Caco-2 (cell line): ENCODE measurements around a stretch of chr14.

GRCh38 chr14:103124223-103124810, 1.1 kb downstream of the TNFAIP2 start:
- PRO-cap: no peak
- RRBS: no CpG with 5 or more reads among the region's 16 CpGs

DNA sequence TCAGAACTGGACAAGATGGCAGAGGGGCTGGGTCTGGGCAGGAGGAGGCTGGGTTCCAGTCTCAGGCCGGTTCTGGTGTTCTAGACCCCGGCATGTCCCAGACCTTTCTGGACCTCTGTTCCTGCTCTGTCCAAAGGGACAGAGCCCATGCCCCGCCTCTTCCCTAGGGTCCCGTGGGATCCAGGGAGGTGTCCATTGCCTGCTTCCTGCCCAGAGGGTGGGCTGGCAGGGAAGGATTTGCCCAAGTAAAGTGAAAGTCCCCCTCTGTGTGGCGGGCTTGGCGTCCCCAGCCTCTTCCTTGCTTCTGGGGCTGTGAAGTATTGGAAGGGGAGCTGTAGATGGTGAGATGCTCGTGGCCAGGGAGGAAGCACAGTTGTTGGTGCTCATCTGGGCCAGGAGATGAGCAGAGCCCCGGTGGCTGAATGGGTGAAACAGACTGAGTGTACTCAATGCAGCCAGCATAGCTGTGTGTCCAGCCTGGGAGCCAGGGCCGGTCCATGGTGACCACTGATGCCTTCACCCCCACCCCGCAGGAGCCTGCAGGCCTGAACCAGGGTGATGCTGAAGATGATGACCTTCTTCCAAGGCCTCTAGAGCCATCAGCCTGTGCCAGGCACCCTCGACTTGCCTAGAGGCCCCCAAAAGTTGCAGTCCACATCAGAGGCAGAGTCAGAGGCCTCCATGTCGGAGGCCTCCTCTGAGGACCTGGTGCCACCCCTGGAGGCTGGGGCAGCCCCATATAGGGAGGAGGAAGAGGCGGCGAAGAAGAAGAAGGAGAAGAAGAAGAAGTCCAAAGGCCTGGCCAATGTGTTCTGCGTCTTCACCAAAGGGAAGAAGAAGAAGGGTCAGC, 2.7 kb downstream of the TNFAIP2 start:
- PRO-cap: no peak
- RRBS: 94% methylated on average over 2 of the region's 15 CpGs

- PRO-cap: no peak
- RRBS: 7% methylated on average over 2 of the region's 20 CpGs
Measured at GRCh38 chr14:103127378-103127540, 4.0 kb downstream of the TNFAIP2 start.

GRCh38 chr14:103225091-103225603, 101.9 kb downstream of the TNFAIP2 start:
- PRO-cap: no peak
- RRBS: no CpG with 5 or more reads among the region's 20 CpGs

GRCh38 chr14:103225604-103225820, 102.3 kb downstream of the TNFAIP2 start:
- PRO-cap: no peak
- RRBS: no CpG with 5 or more reads among the region's 7 CpGs

- PRO-cap: no peak
- RRBS: no CpG with 5 or more reads among the region's 1 CpG
Measured at GRCh38 chr14:103395360-103395595, 10.1 kb downstream of the MARK3 start.

GRCh38 chr14:103512925-103513813, 9.5 kb downstream of the CKB start:
- PRO-cap: no peak
- RRBS: no CpG with 5 or more reads among the region's 15 CpGs

DNA sequence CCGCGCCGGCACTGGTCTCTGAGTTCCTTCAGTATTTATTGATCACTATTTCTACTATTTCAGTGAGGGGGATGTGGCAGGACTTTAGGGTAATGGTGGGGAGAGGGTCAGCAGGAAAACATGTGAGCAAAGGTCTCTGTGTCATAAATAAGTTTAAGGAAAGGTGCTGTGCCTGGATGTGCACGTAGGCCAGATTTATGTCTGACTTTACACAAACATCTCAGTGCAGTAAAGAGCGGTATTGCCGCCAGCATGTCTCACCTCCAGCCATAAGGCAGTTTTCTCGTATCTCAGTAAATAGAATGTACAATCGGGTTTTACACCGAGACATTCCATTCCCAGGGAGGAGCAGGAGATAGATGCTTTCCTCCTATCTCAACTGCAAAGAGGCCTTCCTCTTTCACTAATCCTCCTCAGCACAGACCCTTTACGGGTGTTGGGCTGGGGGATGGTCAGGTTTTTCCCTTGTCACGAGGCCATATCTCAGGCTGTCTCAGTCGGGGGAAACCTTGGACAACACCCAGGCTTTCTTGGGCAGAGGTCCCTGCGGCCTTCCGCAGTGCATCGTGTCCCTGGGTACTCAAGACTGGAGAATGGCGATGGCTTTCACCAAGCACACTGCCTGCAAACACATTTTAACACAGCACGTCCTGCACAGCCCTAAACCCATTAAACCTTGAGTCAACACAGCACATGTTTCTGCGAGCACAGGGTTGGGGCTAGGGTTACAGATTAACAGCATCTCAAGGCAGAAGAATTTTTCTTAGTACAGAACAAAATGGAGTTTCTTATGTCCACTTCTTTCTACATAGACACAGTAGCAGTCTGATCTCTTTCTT, 2.6 kb upstream of the CKB start:
- PRO-cap: bidirectional peak, plus-strand start at position 335 of the sequence, minus-strand start at position 292 of the sequence; bidirectional peak, plus-strand start at position 537 of the sequence, minus-strand start at position 402 of the sequence; bidirectional peak, plus-strand start at position 787 of the sequence, minus-strand start at position 588 of the sequence
- RRBS: no CpG with 5 or more reads among the region's 18 CpGs

DNA sequence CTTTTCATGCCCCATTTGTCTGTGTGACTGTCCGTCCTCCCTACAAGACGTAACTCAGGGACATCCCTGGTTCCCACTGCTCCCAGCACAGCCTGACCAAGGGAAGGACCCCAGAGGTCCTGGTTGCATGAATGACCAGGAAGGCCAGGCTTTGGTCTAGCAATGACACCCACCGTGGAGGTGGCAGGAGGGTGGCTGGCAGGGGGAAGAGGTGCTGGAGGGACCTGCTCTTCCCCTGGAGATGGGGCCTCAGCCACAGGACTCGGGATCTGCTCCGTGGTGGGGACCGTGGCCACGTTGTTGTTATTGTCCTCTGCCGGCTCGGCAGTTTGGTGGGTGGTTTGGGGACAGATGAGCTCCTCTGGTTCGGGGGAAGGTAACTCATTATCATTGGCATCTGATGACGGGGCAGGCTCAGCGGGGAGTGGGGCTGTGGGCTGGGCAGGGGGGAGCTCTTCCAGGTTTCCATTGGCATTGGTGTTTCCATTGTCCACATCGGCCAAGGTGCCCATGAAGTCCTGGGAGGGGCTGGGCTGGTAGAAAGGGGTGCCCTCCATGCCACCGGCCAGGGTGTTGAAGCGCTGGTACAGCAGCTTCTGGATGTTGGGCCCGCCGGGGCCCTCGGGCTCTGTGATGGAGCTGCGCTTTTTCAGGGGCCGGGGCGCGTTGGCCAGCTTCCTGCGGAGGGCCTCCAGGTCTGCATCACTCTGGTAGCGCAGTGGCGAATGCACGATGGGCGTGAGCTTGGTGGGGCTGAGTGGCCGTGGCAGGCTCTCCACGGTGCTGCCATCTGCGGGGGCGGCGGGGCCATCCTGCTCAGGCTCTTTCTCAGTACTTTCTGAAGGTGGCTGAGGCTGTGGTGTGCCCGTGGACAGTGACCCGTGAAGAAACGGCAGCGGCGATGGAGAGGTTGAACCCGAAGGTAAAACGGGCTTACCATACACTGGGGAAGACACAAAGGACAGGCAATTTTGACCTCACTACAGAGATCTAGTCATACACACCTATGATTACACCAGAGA, 24.4 kb downstream of the ZFYVE21 start:
- PRO-cap: no peak
- RRBS: 96% methylated on average over 7 of the region's 39 CpGs

- PRO-cap: no peak
- RRBS: no CpG with 5 or more reads among the region's 2 CpGs
Measured at GRCh38 chr14:103771702-103772456, 56.3 kb downstream of the ZFYVE21 start.

DNA sequence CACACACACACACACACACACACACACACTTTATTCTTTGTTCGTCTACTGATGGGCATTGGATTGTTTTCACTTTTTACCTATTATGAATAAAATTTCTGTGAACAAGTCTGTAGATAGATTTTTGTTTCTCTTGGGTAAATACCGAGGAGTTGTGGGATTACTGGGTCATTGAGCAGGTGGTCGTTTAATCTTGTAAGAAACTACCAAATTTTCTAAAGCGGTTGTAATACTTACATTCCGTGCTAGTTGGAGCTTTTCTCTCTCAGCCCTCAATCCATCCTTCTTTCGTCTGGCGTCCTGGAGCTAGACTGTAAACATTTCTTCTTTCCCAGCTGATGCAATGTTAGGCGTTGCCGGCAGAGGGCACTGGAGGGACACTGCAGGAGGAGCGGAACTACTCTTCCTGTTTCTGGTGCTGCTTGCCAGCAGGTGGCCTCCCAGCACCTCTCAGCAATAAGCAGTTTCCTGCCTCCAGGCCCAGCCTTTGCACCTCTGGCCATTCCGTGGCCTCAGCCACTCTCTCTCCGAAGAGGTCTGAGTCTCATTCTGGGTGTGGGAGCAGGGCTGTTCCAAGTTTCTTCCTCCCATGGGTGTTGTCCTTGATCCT, 7.6 kb upstream of the ASPG start:
- PRO-cap: no peak
- RRBS: no CpG with 5 or more reads among the region's 12 CpGs

DNA sequence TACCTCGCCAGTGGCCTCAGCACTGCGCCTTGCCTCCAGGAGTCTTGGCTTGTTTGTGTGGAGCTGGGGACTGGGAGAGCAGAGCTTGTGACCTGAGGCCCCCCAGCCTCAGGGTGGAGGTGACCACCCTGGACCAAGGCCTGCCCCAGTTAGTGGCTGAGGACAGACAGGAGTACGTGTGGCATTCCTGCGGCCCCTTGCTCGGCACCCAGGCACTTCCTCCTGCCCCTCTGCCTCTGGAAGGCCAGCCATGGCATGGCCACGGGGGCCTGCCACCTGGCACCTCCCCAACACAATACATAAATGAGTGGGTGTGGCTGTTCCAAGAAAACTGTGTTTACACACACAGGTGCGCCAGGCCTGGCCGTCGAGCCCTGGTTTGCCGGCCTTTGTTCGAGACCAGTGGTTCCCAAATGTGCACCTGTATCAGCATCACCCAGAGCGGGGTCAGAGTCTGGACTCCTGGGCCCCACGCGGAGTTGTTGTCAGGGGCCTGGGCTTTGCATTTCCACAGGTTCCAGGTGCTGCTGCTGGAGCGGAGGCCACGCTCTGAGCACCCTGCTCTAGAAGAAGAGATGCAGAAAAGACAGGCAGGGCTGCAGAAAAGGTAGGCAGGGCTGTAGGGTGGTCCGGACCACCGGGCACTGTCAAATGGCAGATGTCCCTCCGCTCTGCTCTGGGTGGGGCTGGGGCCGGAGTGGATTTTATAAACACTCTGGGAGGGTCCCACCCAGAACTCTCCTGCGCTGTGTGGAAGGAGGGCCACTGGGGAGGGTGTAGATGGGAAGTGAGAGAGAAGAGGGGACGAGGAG, 4.3 kb upstream of the ASPG start:
- PRO-cap: no peak
- RRBS: 58% methylated on average over 3 of the region's 22 CpGs

- PRO-cap: no peak
- RRBS: no CpG with 5 or more reads among the region's 12 CpGs
Measured at GRCh38 chr14:104084532-104084988, 940 bp upstream of the ASPG start.

DNA sequence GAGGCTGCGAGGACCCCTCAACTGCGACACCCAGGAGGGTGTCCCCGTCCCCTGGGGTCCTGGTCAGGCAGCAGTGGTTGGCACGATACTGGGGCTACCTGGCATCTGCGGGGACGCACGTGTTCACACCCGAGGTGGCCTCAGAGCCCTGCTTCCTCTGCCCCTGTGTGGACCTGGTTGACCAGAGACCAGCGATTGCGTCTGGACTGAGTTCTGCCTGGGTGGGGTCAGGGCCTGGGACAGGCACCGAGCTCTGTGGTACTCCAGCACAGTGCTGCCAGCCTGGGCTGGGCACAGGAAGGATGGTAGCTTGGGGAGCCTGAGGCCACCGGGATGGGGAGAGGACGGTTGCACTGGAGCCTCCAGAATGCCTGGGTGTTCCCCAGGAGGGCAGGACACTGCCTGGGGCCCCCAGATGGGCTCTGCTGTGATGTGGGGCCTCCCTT, 768 bp downstream of the ASPG start:
- PRO-cap: no peak
- RRBS: no CpG with 5 or more reads among the region's 13 CpGs

DNA sequence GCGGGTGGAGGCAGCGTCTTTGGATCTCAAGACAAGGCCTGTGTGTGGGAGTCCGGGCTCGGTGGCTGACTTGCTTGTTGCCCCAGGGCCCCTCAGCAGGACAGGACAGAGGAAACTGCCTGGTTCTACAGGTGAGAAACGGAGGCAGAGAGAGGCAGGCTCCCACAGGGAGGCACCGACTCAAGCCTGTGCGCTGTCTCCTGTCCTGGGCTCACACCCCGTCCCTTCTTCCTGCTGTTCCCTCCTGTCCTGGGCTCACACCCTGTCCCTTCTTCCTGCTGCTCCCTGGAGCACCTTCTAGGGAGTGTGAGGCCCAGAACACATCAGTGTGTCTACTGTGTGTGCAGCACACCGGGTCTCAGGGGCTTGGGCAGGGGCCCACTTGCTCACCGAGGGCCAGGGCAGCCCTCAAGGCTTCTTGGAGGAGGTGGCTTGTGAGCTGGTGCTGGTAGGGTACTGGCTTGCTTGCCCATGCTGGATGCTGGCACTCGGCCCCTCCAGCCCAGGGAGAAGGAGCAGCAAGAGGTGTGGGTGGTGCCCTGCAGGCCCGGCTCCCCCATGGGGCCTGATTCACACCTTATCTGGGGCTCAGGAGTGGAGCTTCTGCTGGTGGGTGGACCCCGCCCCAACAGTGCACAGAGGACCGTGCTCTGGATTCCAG, 15.0 kb downstream of the ASPG start:
- PRO-cap: no peak
- RRBS: no CpG with 5 or more reads among the region's 14 CpGs

- PRO-cap: no peak
- RRBS: 32% methylated on average over 2 of the region's 9 CpGs
Measured at GRCh38 chr14:104294754-104295044, 156.3 kb downstream of the KIF26A start.

DNA sequence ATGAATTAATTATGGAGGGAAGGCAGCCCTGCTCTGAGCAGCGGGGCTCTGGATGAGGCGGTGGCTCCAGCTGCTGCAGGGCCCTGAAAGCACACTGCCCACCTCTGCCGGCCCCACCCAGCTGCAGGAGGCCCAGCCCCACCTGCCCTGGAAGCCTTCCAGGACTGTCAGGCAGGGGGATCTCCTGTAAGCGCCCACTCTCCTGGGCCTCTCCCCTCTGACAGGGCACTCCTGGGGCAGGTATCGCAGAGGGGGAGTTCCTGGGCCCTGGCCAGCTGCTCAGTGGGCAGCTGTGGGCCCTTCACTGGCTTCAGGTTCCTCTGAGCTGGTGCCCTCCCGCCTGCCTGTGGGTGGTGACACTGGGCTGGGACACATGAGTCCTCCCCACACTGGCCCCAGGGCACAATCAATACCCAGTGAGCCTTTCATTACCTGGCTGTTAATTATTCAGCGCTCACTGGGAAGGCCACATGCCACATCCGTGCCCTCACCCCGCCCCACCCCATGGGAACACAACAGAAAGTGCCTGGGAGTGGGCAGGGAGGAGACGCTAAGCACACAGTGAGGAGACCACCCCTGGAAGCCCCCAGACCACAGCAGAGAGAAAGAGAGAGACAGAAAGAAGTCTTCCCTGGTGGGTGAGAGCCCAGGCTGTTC, 142.3 kb upstream of the C14orf180 start:
- PRO-cap: no peak
- RRBS: no CpG with 5 or more reads among the region's 10 CpGs

- PRO-cap: no peak
- RRBS: no CpG with 5 or more reads among the region's 22 CpGs
Measured at GRCh38 chr14:104510626-104511225, 68.8 kb upstream of the C14orf180 start.

- PRO-cap: no peak
- RRBS: no CpG with 5 or more reads among the region's 12 CpGs
Measured at GRCh38 chr14:104586429-104586763, 6.8 kb downstream of the C14orf180 start.

DNA sequence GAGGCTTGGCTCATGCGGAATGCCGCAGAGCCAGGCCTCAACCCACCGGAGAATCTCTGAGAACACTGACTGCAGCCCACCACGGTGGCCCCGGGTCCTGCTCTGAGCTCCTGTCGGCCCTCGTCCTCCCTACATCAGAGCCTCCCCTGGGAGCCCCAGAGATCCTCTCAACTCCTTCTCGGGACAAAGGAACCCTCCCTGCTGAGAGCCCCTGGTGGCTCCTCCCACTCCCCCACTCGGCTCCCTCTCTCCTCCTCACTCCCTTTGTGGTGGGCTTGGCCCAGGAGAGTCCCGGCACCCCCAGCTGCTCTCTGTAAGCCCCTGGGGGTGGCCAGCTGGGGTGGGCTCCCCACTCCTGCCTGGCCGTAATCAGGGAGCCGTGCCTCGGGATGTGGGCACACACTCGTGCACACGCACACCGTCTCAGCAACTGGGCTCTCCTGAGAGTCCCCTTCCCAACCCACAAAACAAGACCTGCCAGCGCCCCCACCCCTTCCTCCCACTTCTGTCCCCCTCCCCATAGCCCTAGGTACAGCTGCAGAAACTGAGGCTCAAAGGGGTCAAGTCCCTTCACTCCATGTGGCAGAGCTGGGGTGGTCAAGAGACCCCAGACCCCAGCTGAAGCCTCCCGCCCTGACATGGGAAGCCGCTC, 10.9 kb upstream of the INF2 start:
- PRO-cap: bidirectional peak, plus-strand start at position 272 of the sequence, minus-strand start at position 185 of the sequence
- RRBS: no CpG with 5 or more reads among the region's 19 CpGs